Epithelial cell of prostate (primary cell): Measurements from ENCODE around the genes INTS7 and RPS6KC1.

GRCh38 chr1:211415988-211416690, 75.8 kb downstream of the RD3 start:
- RRBS = 6% methylated on average over 9 of the region's 54 CpGs

- RRBS = 1% methylated on average over 7 of the region's 18 CpGs
Observed at GRCh38 chr1:211513944-211514502, 22.1 kb upstream of the RD3 start.

GRCh38 chr1:211603033-211603973, 24.3 kb upstream of the SLC30A1 start:
- RRBS = no CpG with 5 or more reads among the region's 5 CpGs

- RRBS = no CpG with 5 or more reads among the region's 11 CpGs
Observed at GRCh38 chr1:211614654-211615103, 35.7 kb upstream of the SLC30A1 start.

GRCh38 chr1:211632094-211632575, 43.3 kb downstream of the NEK2 start:
- RRBS = no CpG with 5 or more reads among the region's 9 CpGs

GRCh38 chr1:211648963-211649392, 26.4 kb downstream of the NEK2 start:
- RRBS = no CpG with 5 or more reads among the region's 5 CpGs

DNA sequence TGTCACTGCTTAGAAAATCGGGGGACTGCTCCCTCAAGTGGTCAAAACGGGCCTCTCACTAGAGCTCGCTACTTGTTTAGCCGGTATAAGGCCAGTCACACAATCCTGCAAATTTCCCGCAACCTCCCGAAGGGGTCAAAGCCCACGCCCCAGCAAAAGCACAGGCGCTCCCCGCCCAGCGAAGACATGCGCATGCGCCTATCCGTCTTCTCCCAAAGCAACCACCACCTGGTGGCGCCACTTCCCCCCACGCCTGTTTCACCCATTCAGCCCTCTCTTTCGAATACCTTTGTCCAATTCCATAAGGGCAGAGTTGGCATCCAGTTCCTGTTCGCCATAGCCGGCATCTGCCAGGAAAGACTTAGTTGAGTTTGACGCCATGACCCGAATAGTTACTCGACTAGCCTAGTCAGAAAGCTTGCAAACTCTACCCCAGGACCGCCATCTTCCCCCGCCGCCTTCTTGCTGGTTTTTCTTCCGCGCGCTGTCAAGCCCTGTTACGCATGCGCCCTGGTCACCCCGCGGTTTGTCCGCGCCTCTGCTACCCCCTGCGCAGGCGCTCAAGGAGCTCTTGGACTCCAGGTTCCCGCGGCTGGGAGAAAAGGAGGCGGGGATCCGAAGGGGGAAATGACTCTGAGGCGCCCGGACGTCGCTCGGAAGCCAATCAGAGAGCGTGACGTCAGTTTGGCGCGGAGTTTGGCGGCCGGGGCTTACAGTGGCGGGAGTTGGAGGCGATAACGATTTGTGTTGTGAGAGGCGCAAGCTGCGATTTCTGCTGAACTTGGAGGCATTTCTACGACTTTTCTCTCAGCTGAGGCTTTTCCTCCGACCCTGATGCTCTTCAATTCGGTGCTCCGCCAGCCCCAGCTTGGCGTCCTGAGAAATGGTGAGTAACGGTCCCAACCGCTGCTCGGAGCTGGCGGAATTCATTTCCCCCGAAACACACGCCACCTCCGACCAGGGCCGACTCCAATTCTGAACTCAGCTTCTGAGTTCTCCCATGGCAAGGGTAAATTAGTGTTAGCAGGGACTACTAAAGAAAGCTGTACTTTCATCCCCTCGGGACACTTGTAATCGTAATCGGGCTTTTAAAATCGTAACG, at the start of gene INTS7:
Gene INTS7, minus strand, starts transcription at position 501 of the 1,102 bp plus-strand sequence.
- RRBS = under 1% methylated on average over 10 of the region's 73 CpGs

DNA sequence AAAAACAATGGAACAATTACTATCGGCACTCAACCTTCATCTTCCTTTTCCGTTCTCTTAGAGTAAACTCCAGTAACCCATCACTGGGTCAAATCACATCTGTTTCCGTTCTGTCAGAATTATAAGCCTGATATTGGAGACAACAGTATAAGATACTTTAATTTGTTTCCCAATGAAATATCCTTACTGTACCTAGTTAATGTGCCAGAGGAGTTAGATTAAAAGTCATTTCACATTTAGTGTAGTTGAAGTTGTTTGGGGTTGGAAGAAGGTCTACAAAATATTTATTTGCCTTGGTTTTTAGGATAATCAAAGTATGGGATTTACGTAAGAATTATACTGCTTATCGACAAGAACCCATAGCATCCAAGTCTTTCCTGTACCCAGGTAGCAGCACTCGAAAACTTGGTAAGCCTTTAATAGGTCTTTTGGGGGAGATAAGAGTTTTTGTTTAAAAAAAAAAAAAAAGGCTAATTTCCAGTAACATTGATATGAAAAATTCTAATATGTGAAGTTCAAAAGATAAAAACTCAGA, 32.4 kb downstream of the DTL start:
- RRBS = no CpG with 5 or more reads among the region's 6 CpGs

- RRBS = no CpG with 5 or more reads among the region's 4 CpGs
Observed at GRCh38 chr1:212359748-212360521, 54.8 kb downstream of the PACC1 start.

- RRBS = no CpG with 5 or more reads among the region's 2 CpGs
Observed at GRCh38 chr1:212567683-212568100, 40.9 kb upstream of the ATF3 start.

GRCh38 chr1:212587460-212587708, 21.2 kb upstream of the ATF3 start:
- RRBS = no CpG with 5 or more reads among the region's 2 CpGs

DNA sequence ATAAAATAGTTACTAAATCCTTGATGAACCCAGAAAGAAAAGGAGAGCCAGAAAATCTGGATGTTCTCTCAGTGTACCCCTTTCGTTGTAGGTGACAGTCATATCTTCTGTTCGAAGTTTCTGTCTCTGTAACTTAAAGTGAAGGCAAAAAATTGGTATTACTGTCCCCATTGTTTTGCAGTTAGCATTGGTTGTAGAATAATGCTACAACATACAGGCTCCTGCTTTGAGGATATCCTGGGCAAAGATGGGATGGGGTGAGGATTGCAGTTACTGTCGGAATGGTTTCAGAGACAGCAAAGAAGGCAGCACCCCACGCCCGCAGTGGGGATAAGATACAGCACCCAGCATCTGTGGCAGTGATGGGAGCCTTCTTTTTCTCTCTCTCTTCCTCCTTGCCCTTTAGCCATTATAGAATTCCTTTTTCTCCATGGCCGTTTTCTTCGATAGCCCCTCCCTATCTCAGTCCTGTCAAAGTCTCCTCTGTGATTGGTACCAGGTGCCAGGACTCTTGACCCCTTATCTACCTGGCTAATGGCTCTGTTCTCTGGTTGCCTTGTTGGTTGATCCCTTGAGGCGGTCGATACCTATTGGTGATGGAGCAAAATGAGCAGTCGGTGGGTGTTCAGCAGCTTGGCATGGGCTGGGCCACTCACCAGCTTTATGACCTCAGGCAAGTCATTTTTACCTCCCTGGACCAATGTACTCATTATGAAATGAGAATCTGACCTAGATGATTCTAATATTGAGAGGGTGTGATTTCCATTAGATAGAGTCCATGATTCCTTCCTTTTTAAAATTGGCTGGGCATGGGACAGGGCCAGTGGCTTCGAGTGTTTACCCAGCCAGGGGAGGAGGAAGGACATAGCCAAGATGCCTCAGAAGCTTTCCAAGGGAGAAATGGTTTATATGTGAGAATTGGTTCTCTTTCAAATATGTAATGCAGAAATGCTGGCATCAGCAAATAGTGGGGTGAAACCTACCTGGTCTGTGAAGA, 2.0 kb downstream of the ATF3 start:
- RRBS = no CpG with 5 or more reads among the region's 11 CpGs

DNA sequence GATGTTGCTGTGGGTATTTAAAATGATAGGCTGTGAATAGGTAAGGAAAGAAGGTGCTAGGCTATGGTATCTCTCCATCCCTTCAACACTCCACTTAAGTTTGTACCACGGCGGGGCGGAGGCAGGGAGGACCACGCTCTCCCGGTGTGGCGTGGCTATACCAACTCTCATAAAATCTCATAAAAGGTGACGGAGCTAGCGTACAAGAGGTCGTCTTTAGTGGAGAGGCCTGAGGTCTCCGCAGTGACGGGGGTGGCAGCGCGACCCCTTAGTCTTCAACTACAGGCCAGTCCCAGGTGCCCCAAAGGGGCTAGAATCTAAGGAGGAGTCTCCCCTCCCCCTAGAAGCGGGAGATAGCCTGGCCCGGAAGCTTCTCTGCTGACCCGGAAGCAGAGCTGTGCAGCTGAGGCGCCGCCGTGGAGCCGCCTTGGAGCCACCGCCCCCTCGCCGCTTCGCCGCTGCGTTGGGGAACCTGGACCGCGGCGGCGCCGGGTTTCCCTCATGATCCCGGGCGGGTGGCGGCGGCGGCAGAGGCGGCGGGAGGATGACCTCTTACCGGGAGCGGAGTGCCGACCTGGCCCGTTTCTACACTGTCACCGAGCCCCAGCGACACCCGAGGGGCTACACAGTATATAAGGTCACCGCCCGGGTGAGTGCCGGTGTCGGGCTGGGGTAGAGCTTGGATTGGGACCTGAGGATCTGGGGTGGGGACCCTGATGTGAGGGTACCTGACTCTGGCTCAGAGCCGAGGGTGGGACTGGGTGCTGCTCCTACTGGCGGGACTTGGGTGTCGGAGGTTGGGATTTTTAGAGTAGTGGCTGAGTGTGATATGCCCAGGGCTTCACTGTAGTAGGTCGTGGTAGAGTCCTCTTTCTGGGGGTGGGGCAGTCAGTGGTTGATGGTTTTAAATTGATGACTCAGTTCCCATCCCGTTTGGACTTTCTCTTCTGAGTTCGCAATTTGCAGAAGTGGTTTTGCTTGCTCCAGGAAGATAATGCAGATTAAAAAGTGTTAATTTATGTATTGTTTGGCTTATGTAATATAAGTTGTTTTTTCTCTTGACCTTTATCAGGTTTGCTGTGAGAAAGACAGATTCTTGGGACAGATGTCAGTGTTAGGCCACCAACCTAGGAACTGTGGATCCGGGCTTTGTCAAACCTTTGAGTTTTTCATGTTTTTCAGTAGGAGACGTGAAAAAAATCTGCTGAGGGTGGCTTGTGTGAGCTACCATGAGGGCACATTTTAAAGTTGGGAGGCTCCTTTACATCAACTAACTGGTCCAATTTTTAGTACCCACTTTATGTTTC, at the start of gene RPS6KC1:
Gene RPS6KC1, plus strand, starts transcription at position 381 of the 1,307 bp plus-strand sequence.
- RRBS = under 1% methylated on average over 25 of the region's 57 CpGs

DNA sequence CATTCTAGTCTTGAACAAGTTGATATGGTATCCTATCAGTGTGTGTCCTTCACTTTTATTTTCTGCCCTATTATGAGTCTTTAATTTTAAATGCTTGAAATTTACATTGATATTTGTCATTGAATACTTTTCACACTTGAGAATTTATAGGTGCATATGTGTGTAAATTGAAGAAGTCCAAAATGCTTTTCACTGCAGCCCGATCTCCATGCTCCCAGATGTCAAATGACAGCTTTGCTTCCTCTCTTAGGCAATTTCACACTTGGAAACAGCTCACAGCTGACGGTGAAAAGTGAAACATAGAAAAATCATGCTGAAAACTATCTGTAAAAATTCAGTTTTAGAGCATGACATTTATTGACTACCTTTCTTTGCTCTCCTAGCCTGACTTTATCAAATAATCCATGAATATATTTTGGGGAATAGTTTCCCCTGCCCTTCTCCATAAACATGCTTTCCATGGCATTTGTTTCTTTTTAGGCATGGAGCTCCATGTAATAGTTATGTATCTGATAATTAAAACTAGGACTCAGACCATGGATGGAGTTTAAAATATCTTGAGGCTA, 196.0 kb downstream of the RPS6KC1 start:
- RRBS = no CpG with 5 or more reads among the region's 2 CpGs

DNA sequence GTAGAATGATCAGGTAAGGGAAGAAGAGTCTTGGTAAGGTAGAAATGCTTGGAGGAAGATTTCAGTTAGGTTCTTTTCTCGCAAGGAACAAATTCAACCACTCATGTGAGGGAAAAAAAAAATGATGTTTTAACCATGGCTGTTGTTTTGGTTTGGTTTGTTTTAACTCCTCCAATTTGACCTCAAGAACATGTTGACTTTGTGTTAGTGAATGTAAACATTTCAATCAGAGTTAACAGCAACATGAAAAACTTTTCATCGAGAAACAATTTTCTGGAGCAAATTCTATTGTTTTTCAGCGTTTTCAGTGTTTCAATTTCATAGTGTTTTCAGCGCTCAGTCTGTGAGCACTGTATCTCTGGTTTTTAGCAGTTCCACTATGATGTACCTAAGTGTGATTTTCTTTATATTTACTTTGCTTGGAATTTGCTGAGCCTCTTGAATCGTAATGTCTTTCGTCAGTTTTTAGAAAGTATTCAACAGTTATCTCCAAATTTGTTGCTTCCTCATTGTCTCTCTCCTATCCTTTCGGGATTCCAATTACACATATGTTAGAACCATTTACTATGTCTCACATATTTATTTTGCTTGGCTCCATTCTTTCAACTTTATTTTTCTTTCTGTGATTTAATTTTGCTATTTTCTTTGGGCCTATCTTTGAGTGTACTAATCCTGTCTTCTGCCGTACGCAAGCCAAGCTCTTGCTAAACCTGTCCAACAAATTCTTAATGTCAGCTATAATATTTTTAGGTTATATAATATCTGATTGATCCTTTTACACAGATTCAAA, 48.8 kb upstream of the PROX1 start:
- RRBS = no CpG with 5 or more reads among the region's 9 CpGs

DNA sequence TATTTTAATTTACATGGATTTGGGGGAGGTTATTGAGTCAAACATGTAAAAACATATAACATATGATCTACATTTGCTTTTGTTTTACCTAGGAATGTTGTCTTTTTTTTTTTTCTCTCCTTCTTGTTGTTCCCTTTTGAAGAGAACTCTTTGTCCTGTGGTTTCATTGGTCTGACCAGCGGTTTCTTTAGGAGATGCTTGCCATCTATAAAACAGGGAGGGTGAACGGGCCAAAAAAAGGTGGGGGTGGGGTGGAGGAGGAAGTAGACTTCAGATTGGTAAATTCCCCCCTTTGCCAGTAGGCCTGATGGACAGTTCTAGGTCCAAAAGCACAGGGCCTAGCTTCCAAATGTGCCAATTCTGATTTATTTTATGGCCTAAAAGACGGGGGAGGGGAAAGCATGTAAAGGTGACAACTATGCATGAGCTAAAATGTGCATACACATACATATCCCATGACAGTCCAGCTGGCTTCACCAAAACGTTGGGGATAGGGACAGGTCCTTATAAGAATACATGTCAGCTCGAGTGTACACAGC, 6.5 kb upstream of the PROX1 start:
- RRBS = no CpG with 5 or more reads among the region's 5 CpGs

DNA sequence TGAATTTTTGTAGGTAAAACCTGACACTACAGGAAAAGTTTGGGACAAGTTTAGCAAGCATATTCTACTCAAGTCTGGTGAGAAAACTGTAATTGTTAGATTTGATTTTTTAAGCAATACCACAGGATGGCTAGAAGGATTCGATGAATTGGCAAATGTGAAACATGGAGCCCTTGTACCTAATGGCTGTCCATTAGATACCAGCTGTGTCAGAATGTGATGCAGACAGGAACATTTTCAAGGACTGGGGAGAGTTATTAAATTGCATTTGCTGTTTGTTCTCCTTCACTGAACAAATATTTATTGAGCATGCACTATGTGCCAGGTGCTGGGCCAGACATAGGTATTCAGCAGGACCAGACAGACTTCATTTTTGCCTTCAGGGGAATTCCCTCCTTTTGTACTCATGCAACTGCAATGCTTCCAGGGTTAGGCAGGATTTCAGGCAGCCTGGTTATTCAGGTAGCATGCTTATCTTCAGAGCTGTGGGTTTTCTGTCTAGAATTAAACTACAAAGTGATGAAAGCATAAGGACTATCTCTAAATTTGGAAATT, 64.3 kb upstream of the SMYD2 start:
- RRBS = no CpG with 5 or more reads among the region's 1 CpG

GRCh38 chr1:214386683-214387170, 105.8 kb downstream of the SMYD2 start:
- RRBS = no CpG with 5 or more reads among the region's 15 CpGs

DNA sequence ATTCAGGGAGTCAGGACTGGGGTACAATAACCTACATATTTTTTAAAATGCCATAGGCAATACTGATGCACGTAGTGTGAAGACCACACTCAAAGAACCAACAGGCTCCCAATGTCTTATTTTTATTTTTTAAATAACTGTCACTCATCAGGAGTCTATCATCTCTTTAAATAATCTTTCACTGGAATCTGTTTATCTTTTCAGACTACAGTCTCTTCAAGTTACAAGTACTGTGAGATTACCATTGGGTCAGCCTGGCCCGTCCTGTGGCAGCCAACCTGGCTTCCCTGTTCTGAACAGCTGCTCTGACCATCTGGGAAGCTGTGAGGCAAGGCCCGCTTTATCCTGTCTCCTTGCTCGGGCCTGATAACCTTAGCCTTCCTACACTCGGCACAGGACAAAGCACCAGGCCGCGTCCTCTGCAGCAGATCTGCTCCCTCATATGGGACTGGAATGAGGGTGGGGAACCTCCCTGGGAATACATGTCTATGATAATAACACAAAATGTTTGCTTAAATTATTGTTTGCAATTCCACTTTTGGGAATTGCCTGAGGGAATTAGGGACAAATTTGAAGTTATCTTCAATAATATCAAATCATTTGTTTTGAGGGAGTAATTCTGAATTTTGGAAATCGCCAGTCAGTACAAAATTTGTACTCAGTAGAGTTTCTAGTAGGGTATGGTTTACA, 113.3 kb downstream of the PTPN14 start:
- RRBS = no CpG with 5 or more reads among the region's 8 CpGs